ENCODE results near the genes NEUROD4, OR6C75 and SUOX.

GRCh38 chr12:54424682-54425276 is 5.7 kb upstream of the ITGA5 start:
- RRBS, result no CpG with 5 or more reads among the region's 2 CpGs

- RRBS, result no CpG with 5 or more reads among the region's 3 CpGs
Measured at GRCh38 chr12:54439406-54439918, 20.4 kb upstream of the ITGA5 start.

DNA sequence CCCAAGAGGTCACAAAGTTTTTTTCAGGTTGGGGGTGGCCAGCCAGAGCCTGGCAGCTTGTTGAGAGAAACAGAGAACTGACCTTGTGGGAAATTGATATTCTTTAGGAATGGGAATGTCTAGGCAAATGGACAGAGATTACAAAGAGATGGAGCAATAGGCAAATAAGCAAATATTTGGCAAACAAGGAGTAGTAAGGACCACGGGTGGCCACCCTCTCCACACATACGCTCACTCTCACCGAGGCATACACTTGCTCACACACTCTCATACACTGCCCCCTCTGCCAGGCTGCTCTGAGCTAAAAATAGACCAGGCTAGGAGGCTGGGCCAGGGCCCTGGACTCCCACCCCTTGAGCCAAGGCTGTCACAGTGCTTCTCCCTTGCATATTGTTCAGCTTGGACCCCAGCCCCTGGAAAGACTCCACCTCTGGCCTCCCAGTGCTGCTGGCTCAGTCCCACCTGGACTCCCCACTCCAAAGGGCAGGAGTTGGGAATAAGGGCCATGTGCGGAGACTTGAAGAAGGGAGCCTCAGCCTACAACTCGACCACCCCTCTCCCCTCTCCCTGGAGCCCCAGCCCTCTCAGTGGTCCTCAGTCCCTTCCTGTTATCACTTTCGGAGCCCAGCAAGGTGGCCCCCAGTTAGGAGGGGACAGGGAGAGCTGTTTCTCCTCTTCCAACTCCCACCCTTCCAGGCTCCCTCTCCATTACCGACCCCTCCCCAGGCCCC is 1.0 kb downstream of the PPP1R1A start:
- RRBS, result no CpG with 5 or more reads among the region's 7 CpGs

DNA sequence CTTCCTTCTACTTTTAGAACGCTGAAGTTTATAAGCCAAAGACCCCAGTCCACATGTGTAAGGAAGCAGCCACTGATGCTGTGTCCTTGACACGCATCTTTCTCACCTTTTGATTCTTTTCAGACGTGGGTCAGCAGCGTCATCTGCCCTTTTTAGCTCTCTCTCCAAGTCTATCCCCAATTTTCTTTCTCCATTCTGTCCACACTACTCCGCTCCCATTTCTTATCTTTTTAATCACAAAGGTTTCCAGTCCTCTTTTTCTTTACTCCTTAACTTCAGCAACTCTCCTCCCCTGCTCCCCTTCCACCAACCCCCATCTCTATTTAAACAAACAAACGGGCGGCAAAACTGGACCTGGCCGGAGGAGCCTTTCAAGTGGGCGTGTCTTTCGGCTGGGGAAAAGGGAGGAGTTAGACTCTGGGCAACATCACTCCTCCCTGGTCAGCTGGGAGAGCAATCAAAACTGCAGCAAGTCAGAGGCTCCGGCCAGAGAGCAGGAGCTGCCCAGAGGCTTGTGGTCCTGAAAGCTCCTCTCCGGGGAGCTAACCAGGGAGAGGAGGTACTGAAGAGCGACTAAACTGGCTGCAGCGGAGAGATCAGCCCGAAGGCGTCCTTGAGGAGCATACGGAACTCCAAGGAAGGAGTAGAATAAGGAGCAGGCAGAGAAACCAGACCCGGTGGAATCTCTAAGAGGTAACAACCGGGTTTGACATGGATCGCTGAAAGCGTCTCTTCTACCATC is at the start of gene NEUROD4:
Gene NEUROD4 (plus strand): TSS at position 489 of the 742 bp plus-strand sequence.
- RRBS, result 36% methylated on average over 2 of the region's 21 CpGs

DNA sequence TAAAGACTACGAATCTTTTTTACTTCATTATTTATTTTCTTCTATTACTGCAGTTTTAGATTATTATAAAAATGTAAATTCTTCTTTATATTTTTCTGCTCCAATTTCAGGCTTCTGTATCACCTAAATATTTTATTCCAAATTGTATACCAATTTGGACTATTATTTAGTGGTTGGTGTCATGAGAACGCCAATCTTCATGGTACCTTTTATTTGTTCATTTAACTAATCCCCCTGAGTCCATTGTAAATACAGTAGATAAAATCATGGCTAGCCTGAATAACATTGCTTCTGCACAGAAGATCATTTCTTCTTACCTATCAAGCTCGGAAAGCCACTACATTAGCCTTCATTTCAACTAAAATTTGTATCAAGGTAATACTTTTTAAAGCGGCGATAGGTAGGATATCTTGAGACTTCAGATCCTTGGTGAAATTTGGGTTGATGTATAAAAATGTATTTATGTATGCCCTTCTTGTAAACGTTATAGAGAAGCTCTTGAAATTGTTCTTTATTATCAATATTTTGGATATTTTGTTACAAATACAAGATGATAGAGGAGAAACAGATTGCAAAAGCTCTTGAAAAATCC is at the start of gene OR6C75:
Gene OR6C75 (plus strand): TSS at position 326 of the 592 bp plus-strand sequence.
- RRBS, result no CpG with 5 or more reads among the region's 6 CpGs

DNA sequence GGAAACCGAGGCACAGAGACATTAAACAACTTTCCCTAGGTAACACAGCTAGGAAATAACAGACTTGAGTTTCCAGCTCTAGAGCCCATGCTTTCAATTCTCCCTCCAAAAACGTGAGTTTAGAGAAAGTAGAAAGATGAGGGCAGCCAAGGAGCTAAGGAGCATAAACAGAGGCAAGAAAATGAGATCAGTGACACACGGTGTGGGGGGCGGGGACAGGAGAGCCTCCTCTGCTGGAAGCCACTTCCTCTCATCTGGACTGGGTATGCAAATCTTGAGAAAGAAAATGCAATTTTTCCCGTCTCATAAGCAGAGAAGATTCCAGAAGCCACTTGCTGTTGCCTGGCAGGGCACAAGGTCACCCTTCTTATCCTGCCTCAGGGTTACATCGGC is 5.9 kb downstream of the OR10P1 start:
- RRBS, result no CpG with 5 or more reads among the region's 6 CpGs

DNA sequence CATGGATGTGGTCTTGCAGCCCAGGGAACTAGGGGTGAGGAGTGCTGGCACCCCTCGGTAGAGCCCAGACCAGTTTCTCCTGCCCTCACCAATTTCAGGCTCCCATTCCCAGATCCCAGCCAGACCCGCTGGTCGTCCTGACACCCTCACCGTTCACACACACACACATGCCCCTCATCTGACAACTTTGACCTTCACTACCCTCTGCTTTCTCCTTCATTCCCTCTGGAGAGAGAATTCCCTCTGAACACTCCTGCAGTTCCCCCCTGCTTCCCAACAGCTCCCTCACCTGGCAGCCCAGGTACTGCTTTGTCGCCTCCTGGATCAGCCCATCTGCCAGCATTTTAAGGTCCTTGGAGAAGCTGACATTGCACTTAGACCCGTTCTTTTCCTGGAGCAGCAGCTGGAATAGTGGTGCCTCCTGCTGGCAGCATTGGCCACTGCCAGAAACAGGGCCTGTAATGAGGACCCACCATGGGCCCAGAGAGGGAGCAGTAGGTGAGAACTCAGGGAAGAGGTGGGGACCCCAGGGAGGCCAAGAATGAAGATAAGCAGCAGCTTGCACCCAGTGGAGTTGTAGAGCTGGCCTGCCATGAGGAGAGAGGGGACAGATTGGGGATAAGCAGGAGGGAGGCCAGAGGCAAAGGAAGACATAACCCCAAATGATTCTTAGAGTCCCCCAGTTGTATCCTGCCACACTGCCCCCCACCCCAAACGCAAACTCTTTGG is 5.8 kb upstream of the GDF11 start:
- RRBS, result no CpG with 5 or more reads among the region's 7 CpGs

- RRBS, result no CpG with 5 or more reads among the region's 11 CpGs
Measured at GRCh38 chr12:55834529-55835411, 5.4 kb upstream of the DNAJC14 start.

DNA sequence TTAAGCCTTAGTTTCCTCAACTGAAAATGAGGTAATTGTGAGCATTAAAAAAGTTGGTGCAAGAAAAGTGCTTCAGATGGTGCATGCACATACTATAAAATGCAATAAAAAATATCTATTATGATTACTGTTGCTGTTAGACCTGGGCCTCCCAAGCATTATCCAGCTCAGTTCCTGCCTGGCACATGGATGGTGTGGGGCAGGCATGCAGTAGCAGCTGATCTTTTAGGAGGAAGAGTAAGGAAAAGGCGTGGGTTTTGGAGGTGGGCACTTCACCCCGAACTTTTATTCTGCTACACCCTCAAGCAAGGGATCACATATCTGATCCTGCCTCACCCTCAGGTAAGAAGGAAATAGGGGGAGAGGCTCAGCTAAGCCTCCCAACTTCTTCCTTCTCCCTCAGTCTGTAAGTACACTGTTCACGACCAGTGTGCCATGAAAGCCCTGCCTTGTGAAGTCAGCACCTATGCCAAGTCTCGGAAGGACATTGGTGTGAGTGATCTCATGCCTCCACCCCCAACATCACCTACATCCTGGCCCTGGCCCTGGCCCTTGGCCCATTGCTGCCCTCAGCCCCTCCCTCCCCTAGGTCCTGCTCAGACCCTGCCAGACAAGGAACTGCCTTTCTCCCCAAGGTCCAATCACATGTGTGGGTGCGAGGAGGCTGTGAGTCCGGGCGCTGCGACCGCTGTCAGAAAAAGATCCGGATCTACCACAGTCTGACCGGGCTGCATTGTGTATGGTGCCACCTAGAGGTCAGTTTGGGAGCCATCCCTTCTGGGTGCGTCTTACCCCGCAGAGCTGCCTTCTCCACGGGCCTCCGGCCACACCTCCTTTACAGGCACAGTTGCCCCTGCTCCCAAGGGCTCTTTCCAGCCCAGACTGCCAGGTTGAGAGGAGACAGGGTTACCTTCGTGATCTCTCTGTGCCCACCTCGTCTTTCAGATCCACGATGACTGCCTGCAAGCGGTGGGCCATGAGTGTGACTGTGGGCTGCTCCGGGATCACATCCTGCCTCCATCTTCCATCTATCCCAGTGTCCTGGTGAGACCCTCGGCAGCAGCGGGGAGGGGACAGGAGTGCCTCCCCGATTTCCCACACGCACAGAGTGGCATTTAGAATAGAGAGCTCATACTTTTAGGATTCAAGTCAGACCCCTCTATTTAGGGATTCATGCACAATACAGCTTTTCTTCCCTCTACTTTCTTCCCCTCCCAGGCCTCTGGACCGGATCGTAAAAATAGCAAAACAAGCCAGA is 9.1 kb downstream of the DGKA start:
- RRBS, result 2% methylated on average over 4 of the region's 26 CpGs

DNA sequence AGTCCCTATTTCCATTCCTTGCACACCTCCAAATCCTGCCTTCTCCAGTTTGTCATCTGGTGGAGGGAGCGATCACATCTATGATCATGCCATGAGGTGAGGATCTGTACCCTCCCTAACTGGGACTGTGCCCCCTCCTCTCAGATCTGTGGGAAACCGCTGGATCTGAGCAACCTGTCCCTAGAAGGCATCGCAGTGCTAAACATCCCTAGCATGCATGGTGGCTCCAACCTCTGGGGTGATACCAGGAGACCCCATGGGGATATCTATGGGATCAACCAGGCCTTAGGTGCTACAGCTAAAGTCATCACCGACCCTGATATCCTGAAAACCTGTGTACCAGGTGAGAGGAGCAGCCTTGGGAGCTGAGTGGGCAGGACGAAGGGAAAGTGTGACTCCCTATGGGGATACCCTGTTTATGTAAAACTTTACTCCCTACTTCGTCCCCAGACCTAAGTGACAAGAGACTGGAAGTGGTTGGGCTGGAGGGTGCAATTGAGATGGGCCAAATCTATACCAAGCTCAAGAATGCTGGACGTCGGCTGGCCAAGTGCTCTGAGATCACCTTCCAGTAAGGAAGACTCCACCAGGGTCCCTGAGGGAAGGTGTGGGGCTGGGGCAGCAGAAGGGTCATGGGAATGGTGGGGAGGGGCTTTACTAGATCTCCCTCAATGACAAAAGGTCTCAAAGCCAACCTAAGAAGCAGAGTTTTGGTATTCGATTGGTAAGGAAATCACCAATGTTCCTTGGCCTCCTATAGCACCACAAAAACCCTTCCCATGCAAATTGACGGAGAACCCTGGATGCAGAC is 13.0 kb downstream of the PMEL start:
- RRBS, result no CpG with 5 or more reads among the region's 10 CpGs

DNA sequence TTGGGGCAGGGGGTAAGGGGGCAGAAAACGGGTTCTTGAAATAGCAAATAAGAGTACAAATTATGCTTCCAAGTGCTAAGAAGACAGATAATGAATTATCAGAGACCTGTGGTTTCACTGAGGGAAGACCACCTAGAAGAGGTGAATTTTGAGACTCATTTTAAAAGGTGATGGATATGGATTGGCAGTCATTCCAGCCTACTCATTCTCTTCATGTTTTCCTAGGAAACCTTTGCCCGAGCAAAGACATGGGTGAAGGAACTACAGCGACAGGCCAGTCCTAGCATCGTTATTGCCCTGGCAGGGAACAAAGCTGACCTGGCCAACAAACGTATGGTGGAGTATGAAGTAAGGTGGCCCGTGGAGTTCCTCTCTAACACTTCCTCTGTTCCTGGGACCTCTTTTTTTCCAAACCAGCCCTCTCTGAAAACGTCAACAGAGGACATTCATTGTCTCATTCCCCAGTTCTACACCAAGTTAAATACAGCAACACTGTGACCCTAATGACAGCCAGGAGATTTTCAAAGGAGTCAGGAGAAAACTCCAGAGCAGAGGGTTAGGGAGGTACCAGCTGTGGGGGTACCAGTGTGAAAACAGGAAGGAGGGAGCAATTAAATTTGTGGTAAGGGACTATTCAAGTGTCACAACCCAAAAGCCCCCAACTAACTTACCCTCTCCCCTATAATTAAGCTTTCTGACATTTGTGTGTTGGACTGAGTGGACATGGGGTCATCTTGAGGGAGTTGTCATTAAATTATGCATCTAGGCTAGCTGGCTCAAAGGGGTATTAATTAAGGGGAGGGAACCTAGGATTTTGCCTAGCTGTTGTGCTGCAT is 6.4 kb upstream of the SUOX start:
- RRBS, result no CpG with 5 or more reads among the region's 7 CpGs

DNA sequence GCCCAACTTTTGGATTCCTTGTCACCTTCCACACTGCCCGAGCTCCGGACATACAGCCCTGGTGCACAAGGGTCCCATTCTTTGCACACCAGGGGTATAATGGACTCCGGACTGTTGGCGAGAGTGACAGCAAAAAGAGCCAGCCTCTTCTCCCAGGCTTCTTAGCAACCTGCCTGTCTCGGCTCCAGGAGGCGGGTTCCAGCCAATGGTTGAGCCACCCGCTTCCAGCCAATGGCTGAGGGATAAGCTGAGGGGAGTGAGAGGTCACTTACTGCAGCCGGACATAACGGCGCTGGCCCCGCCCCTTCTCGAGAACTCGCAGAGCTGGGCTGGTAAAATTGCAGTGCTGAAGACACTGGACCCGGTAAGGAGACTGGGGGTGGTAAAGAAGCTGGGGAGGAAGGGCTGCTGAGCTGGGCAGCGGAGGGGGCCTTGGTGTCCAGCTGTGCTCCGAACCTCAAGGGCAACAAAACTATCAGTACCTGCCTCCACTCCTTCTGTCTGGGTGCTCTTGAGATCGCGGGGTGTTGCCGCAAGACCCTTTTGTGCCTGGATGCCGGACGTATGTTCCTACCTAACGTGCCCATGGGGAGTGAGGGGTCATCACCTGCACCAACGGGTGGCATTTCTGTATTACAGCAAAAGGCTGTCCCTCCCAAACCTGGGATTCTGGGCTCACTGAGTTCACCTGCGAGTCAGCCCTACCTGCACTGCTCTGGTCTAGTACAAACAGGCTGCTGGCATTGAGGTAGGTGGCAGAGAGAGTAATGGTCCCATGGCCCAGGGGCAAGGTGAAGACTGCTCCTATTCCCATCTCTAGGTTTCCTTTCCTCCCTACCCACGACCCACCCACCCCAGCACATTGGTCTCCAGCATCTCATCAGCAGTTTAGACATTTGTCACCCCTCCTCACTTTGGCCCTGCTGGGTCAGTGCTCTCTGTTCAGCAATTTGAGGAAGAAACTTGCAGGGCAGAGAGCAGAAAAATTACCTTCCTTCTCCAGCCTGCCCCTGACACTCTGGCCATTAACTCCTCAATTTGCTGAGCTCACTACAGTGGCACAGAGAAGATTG is at the start of gene SUOX:
Gene SUOX (plus strand): TSS at position 301 of the 1,073 bp plus-strand sequence.
- RRBS, result 1% methylated on average over 9 of the region's 25 CpGs

GRCh38 chr12:56037081-56037877 is 4.4 kb upstream of the RPS26 start:
- RRBS, result no CpG with 5 or more reads among the region's 3 CpGs

DNA sequence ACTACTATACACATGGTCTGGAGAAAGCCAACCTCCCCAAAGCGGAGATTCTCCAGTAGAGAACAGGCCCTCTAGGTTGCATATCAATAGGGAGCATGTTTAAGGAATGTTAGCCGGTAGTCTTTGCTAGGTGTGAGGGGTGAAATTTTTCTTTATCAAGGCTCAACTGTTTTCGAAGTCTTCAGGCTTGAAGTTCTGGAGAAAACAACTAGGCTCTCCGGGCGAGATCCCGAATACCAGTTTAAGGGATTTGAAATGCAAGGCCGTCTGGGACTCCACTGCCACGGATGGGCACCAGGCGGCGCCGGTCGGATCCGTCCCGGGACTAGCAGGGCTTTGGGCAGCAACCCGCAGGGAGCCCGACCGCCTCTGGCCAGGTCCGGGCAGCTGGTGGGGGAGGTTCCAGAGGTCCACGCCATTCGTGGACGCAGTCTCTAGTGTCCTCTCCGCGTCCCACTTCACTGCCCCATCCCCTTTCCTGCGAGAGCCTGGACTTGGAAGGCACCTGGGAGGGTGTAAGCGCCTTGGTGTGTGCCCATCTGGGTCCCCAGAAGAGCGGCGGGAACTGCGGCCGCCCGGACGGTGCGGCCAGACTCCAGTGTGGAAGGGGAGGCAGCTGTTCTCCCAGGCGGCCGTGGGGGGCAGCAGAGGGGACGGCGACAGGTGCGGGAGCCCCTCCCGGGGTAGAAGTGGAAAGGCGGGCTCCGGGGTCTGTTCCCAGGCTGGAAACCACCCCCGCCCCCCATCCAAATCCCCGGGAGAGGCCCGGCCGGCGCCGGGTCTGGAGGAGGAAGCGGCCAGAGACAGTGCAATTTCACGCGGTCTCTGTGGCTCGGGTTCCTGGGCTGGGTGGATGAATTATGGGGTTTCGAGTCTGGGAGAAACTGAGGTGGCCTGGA is 925 bp upstream of the ERBB3 start:
- RRBS, result 3% methylated on average over 23 of the region's 51 CpGs

DNA sequence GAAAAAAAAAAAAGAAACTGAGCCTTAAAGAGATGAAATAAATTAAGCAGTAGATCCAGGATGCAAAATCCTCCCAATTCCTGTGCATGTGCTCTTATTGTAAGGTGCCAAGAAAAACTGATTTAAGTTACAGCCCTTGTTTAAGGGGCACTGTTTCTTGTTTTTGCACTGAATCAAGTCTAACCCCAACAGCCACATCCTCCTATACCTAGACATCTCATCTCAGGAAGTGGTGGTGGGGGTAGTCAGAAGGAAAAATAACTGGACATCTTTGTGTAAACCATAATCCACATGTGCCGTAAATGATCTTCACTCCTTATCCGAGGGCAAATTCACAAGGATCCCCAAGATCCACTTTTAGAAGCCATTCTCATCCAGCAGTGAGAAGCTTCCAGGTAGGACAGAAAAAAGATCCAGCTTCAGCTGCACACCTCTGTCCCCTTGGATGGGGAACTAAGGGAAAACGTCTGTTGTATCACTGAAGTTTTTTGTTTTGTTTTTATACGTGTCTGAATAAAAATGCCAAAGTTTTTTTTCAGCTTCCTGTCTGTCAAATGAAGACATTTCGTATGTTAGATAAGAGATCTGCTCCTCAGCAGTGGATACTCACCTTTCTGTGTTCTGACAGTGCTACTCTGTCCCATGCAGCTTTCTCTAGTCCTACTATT is 1.3 kb upstream of the PA2G4 start:
- RRBS, result no CpG with 5 or more reads among the region's 5 CpGs

- RRBS, result no CpG with 5 or more reads among the region's 12 CpGs
Measured at GRCh38 chr12:56128718-56129081, 633 bp downstream of the ESYT1 start.

DNA sequence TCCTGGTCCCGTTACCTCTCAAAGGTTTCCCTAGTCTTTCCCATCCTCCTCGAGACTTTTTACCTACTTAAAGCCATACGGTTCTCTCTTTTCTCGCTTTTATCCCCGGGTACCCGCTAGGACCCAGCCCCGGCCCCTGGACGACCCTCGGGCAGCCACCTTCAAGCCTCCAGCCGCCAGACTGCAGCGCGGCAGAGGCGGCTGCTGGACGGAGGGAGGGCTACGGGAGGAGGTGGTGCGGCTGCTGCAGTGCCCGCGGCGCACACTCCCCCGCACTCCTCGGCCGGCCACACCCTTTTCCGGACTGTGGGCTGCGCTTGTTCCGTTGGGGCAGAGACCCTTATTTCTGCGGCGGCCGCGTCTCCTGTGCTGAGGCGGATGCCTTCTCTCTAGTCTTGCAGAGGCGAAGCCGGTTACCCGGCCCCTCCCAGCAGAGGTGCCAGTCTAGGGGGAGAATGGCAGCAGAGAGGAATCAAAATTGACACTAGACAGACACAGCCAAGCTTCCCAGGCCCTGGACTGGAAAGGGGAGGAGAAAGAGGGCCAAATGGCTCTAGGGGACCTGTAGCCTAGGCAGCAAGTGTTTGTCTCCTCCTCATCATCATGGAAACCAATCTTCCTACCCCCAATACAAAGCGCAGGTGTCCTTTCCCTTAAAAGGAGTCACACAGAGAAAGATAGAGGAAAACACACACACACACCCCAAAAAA is 1.2 kb downstream of the ESYT1 start:
- RRBS, result no CpG with 5 or more reads among the region's 34 CpGs

- RRBS, result no CpG with 5 or more reads among the region's 31 CpGs
Measured at GRCh38 chr12:56157115-56157607, 998 bp upstream of the MYL6 start.

DNA sequence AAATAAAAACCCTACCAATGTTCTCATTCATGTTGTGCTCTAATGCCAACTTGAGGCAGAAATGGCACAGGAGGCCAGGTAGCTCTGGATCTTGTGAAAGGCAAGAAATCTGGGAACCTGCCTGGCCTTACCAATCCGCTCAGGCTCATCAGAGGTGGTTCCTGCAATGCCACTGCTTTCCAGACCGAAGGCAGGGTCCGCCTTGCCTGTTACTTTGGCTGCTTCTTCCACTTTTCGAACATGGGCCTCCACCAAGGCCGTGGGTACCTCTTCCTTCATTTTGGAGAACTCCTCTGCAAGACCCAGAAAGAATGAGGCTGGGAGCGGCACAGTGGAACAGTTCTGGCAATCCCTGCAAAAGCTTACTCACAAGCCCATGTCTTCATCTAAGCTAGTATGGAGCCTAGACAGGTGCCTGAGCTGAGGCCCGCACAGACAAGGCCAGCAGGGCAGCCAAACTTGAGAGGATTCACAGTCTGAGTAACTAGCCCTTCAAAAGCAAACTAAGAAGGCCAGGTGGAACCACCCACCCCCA is 13.0 kb downstream of the MYL6 start:
- RRBS, result no CpG with 5 or more reads among the region's 7 CpGs

Data from HCT116 (cell line).